A375 (cell line): ENCODE data around the genes NOXRED1, SNW1 and STON2.

DNA sequence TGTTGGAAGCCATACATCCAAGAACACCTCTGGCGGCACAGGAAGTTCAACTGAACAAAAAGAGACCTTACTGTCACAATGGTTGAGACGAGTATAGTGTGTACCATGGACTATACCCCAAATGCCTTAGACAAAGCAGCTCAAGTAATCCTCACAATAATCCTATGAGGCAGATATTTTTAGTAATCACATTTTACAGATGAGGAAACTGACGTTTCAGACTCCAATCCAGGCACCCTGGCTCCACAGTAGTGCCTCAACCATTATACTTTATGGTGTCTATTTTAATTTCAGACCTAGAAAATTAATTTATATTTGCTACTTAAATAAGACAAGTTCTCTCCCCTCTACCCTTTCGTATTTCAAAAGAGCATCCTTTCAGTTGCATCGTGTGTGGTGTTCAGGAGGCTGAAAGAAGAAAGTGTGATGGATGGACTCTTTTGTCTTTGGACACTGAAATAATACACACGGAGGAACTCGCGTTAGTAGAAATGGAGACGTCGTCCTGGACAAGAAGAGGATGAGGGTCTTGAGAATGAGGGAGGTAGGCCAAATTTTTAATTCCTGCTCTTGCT, 1.1 kb downstream of the TMED8 start:
- RAMPAGE, long total RNA, result no peak

GRCh38 chr14:77423453-77423718, at the start of gene NOXRED1:
Gene NOXRED1, minus strand, starts transcription at chr14:77423523.
- RAMPAGE, long total RNA, result no peak

- RAMPAGE, long total RNA, result no peak
Observed at GRCh38 chr14:77589130-77589329, 27.4 kb downstream of the SPTLC2 start.

GRCh38 chr14:77601598-77602546, 14.6 kb downstream of the SPTLC2 start:
- RAMPAGE, long total RNA, result no peak

GRCh38 chr14:77641525-77642641, 25.4 kb upstream of the SPTLC2 start:
- RAMPAGE, long total RNA, result no peak

DNA sequence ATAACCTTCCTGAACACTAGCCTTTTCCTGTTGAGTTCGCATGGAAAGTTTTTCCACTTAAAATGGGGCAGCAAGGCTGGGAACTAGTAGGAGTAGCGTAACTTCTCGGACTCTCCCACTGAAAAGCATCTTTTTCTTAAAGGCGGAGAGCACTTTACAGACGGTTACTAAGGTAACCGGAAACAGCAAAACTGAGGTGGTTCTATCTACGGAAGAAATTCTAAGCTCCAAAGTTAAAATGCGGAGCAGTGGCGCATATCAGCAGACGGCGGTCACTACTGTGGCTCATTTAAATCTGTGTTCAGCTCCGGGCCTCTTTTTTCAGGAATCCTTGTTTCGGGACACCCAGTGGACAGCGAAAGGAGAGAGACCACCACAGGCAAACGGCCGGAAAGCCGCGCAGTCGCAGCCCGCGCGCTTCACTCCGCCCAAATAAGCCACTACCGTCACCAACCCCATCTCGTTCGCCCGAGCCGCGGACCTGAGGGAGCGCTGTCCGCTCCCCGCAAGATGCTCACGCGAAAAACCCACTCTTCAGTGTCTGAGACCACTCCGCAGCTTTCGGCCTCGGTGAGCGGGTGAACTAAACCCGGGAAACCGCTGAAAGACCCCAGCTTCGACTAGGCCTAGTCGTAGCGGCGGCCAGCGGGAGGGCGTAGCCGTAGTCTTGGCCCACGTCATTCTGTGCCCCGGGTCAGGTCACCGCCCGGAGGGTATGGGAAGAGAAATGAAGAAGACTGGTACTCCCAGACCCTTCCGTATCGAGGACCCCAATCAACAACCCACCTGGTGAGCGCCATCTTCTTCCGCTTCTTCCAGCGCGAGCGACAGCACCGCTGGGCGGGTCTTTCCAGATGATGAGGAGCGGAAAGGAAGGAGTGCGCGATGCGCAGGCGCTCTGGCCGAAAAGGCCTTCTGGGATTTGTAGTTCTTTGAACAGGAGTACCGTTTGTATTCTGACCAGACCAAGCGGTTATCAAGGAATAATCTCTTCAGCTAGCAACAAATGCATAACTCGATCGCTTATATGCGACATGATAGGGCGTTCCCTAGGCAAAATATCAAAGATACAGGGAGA, at the start of gene SNW1:
SNW1 (minus strand) TSS at position 829 of the 1,078 bp plus-strand sequence.
- RAMPAGE, long total RNA, result start-site peak on the minus strand centred at position 819 of the sequence, 22 bp wide, 105 and 87 reads in 2 replicates

DNA sequence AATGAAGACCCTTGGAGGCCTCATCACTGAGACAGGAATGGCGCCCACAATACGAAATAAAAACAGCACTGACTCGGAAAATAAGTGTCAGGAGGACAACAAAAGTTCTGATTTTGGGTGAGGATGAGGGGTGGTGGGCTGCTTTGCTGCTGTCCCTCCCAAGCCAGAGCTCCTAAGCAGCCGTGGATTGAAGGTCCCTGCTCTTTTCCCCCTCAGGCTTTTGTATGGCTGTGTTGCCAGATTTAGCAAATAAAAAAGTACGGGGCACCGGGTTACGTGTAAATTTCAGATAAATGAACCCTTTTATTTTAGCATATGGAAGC, 181.7 kb downstream of the ADCK1 start:
- RAMPAGE, long total RNA, result no peak

DNA sequence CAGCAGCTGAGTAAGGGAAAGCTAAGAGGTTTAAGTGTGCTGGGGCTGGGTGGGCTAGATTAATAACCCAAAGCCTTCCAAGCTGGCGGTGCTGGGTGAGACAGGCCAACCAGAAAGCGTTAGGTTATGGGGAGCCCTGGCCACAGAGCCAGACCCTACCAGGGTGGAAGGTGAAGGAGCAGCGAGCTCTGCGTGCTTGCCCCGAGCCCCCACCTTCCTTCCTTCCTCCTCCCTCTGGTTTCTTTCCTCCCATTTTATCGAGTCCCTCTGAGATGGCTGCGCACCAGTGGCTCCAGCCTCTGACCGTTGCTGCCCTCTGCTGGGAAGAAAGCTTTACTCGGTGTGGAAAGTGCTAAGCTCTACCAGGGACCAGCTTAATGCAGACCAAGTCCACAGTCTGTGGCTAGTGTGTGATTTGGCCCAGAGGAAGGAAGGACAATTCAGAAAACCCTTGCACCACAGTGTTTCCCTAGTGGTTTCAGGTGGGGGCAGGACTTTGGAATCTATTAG, 396.3 kb downstream of the NRXN3 start:
- RAMPAGE, long total RNA, result no peak

GRCh38 chr14:79279749-79280597, 931.3 kb downstream of the DIO2 start:
- RAMPAGE, long total RNA, result no peak

DNA sequence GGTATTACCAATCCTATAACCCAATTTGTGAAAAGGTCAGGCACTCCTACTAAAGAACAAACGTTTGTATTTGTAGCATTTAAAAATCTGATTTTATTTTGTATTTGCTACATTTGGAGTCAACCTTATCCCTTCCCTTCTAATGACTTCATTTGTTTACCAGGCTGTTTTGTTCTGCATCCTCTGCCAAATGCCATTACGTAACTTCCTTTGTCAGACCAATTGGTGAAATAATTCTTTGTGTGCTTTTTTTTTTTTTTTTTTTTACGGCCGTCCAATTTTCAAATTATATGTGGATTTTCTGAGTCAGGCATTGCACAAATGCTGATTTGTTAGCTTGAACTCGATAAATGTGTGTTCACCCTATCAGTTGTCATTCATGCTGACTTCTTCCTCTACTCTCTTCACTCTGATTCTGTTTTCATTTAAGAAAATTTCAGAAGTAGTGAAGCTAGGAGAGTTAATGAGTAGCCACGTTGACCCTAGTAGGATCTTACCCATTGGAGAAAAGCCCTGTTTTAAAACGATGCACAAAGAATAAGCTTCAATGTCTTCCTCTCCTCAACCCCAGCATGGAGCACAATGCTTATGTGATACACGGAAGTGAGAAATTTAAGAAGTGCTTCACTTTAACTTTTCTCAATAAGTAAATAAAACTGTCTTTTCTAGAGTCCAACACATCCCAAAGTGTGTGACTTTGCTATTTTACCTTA, 386.2 kb downstream of the DIO2 start:
- RAMPAGE, long total RNA, result no peak

DNA sequence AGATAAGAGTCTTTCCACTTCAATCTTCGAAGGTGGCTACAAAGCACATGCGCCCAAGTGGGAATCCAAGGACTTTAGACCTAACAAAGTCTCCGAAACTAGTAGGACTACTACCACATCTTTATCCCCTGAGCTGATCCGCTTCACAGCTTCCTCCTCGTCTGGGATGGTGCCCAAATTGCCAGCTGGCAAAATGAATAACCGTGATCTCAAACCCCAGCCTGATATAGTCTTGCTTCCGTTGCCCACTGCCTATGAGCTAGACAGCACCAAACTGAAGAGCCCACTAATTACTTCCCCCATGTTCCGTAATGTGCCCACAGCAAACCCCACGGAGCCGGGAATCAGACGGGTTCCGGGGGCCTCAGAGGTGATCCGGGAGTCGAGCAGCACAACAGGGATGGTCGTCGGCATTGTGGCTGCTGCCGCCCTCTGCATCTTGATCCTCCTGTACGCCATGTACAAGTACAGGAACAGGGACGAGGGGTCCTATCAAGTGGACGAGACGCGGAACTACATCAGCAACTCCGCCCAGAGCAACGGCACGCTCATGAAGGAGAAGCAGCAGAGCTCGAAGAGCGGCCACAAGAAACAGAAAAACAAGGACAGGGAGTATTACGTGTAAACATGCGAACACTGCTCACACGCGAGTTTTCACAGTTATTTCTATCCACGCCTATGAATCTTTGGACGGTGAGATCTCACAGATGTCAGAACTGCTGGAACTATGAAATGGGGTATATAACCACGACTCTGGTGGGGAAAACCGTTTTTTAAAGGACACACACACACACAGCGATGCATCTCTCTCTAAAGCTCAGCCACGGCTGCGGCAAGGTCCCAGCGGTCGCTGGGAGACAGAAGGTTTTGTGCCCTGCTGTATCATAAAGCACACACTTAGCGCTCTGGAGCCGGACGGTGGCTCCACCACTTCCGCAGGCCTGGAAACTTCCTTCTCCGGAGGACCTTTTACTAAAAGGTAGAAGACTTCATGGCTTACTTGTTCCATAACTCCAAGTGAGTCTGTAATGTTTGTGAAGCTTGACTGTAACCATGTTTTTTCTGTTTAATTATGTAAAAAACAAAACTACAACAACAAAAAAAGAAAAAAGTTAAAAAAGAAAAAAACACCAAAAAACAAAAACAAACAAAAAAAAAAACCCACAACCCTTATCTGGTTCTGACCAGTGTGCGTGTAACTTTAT, 349.6 kb downstream of the DIO2 start:
- RAMPAGE, long total RNA, result no peak

GRCh38 chr14:80385347-80385622, 174.0 kb upstream of the DIO2 start:
- RAMPAGE, long total RNA, result no peak

DNA sequence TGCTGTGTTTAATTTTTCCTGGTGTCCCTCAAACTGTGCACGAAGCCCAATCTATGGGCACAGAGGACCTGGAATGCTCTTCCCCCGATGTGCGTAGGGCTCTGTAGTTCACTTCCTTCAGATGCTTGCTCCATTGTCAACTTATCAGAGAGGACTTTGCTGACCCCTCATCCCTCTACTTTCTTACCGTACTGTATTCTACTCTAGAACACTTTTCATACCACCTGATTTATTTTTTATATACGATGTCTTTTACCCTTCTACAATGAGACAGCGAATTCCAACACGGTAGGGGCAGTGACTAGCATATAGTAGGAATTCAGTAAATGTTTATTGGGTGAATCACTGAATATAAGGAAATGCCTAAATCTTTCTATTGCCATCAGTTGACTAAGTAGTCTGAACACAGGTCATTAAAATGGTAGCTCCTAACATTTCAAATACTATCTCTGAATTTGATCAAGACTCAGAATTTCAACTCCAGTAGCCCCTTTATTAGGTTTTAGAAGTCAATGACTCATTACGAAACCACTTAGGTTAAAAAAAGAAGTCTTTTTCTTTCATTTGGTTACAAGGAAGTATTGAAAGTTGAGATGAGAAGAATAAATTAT, 303.0 kb downstream of the CEP128 start:
- RAMPAGE, long total RNA, result no peak

DNA sequence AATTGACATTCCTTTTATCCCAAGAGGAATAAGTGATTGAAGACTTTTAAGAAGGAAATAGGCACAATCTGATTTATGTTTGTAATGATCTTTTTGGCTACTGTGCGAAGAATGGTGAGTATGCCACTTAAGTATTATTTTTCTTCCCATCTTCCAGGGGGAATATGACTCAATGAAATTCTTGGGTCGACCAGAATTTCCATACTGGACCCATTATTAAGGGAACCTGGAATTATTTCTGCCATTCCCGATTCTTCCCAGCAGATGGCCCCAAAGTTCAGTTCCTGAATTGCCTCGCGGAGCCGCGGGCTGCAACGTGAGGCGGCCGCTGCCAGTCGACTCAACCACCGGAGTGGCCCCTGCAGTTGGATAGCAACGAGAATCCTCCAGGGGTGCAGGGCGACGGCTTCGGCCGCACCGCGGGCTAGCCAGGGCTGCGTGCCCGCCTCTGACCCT, 737 bp upstream of the TSHR start:
- RAMPAGE, long total RNA, result no peak

DNA sequence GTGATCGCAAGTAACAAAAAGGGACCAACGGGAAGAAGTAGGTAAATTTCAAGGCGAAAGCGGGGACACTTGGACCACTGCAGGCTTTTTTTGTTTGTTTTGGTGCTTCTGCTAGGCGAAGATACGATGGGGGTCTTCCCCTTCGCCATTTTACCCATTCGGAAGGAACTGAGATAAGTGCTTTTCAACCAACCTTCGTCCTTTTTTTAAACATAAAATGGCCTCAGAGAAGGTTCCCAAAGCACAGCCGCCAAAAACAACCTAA, 1.1 kb downstream of the GTF2A1 start:
- RAMPAGE, long total RNA, result no peak

- RAMPAGE, long total RNA, result no peak
Observed at GRCh38 chr14:81398108-81398567, 2.0 kb downstream of the STON2 start.

- RAMPAGE, long total RNA, result no peak
Observed at GRCh38 chr14:81399979-81400792, at the start of gene STON2. Gene STON2, minus strand, starts transcription at chr14:81400324.

DNA sequence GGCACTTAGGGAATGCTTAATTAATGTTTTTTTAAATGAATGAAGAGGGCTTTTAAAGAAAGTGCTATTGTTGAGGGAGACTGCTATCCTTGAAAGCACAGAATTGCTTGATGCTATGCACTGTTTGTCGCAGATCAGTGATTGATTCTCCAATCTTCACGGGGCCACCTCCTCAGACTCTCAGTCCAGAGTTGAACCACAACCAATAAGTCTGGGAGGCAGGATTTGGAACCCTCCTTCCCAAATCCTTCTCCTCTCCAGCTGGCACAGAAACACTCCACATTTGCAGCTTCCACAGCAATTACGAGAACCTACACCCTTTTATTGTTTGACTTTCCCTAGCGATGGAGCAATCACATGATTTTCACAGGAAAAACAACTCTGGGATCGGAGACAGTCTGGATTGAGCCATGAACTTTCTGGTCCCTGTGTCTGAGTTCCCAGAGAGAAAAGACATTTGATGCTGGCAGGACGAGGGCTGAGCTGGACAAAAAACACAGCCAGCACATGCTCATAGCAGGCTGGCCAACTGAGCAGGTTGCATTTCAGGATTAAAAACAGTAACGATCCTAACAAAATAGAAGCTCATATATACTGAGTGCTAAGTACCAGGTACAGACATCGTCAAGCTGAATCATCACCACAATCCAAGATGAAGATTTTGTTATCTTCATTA, 49.0 kb upstream of the STON2 start:
- RAMPAGE, long total RNA, result no peak

GRCh38 chr14:81473958-81474460, 59.6 kb downstream of the SEL1L start:
- RAMPAGE, long total RNA, result no peak

DNA sequence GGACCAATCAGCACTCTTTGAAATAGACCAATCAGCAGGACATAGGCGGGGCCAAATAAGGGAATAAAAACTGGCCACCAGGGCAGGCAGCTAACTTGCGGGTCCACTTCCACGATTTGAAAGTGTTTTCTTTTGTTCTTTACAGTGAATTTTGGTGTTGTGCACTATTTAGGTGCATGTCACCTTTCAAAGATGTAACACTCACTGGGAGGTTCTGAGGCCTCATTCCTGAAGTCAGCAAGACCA, 1973.4 kb upstream of the FLRT2 start:
- RAMPAGE, long total RNA, result no peak